ENCODE measurements around a stretch of chr11.

DNA sequence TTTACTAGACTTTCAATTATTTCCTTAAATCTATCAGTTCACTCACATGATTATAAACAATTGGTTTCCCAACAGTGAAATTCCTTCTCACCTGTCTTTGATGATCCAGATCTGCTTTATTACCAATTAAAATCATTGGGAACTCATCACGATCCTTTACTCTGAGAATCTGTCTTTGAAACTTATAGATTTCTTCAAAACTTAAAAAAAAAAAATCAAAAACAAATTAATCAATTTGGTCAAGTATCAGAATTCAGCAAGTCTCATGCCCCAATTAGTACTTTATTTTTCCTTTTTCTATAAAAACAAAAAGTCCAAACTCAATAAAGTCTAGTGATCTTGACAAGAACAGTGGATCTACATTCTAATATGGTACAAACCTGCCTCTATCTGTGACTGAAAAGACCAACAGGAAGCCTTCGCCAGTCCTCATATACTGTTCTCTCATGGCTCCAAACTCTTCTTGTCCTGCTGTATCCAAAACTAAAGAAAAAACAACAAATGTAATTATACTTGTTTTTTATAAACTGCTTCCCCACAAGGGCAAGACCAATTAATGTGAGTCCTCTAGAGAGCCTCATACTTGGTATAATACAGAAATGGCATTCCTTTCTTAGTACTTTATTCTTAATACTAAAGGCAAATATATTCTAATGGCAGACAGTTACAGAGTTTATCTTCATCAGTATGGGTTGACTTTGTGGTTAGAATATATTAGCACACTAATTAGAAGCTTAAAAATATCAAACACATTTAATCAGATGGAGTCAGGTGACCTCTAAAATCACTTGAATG, 64.4 kb downstream of the RRAS2 start:
- PRO-cap, result no peak
- RAMPAGE, long total RNA, result no peak

DNA sequence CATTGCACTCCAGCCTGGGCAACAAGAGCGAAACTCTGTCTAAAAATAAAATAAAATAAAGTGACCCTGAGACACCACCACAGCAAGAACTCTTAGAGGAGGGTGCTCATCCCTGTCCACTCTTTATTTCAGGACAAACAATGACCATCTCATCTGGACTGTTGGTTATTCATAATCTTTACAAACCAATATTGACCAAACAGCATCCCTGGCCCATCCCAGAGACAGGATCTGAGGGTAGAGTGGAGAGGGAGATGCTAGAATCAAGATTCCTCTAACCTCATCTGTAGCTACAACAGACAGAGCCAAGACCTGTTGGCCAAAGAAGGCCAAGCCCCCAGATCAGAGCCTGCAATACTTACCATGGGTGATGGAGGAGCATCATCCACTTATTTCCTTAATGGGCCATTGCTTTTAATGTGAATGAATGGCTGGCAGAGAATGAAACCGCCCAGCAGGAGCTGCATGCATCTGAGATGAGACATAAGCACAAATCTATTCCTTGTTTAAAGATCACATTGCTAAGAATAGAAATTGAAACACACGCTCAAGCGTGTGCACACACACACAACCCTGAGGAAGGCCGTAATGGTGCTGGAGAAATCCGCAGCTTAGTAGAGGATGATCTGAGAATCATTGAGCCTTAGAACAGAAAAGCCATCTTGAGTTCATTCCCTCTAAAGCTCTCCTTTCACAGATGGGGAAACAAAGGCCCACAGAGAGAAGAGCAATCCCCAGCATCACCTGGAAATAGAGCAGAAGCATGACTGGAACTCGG, 5.2 kb upstream of the RRAS2 start:
- PRO-cap, result no peak
- RAMPAGE, long total RNA, result no peak

DNA sequence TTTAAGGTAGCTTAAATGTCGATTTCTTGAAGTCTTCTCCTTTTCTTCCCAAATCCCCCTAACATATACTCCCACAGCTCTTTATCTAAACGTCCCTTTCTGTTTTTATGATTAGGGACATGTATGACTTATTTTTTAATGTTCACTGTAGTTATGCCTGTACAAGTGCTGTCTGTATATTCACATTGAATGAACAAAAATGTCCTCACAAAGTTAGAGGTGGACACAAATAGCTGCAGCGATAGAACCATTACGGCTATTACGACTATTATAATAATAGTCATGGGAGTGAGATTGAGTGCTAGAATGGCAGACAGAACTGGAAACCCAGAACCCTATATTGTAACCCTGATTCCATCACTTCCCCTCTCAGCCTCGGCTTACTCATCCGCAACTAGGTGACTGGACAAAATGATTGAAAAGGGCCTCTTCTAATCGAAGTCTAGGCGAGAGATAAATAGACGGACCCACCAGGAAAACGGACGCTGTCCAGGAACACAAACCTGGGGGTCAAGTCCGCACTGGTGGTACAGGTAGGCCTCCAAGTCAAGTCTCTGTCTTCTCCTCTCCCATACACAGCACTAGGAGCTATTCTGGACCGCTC, 682 bp downstream of the PSMA1 start:
- PRO-cap, result no peak
- RAMPAGE, long total RNA, result no peak

GRCh38 chr11:14645267-14645521, 1.6 kb downstream of the PDE3B start:
- PRO-cap, result no peak
- RAMPAGE, long total RNA, result no peak

GRCh38 chr11:14653656-14654242, 10.1 kb downstream of the PDE3B start:
- PRO-cap, result no peak
- RAMPAGE, long total RNA, result start-site peak on the plus strand at chr11:14653817-14653927, 5 reads

GRCh38 chr11:14716100-14716642, 72.6 kb downstream of the PDE3B start:
- PRO-cap, result no peak
- RAMPAGE, long total RNA, result no peak

DNA sequence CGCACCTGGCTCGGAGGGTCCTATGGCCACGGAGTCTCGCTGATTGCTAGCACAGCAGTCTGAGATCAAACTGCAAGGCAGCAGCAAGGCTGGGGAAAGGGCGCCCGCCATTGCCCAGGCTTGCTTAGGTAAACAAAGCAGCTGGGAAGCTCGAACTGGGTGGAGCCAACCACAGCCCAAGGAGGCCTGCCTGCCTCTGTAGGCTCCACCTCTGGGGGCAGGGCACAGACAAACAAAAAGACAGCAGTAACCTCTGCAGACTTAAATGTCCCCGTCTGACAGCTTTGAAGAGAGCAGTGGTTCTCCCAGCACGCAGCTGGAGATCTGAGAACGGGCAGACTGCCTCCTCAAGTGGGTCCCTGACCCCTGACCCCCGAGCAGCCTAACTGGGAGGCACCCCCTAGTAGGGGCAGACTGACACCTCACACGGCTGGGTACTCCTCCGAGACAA, 47.3 kb downstream of the CYP2R1 start:
- PRO-cap, result no peak
- RAMPAGE, long total RNA, result no peak

GRCh38 chr11:14887943-14888499, 4.0 kb downstream of the CYP2R1 start:
- PRO-cap, result no peak
- RAMPAGE, long total RNA, result start-site peak on the minus strand at chr11:14887995-14888353, 12 reads

- PRO-cap, result no peak
- RAMPAGE, long total RNA, result no peak
These were observed 468 bp downstream of the CALCB start for GRCh38 chr11:15073694-15074428.

DNA sequence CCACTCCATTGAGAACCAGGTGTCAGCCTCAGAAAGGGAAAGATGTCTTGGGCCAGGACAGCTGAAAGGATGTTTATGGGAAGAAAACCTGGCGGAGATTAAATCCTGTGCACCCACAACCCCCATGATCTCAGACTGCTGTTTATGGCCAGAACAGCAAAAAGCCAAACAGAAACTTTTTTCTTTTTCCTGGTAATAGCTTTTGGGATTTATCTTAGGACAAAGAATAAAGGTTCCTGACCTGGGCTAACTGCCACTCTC, 612.4 kb downstream of the INSC start:
- PRO-cap, result no peak
- RAMPAGE, long total RNA, result no peak

DNA sequence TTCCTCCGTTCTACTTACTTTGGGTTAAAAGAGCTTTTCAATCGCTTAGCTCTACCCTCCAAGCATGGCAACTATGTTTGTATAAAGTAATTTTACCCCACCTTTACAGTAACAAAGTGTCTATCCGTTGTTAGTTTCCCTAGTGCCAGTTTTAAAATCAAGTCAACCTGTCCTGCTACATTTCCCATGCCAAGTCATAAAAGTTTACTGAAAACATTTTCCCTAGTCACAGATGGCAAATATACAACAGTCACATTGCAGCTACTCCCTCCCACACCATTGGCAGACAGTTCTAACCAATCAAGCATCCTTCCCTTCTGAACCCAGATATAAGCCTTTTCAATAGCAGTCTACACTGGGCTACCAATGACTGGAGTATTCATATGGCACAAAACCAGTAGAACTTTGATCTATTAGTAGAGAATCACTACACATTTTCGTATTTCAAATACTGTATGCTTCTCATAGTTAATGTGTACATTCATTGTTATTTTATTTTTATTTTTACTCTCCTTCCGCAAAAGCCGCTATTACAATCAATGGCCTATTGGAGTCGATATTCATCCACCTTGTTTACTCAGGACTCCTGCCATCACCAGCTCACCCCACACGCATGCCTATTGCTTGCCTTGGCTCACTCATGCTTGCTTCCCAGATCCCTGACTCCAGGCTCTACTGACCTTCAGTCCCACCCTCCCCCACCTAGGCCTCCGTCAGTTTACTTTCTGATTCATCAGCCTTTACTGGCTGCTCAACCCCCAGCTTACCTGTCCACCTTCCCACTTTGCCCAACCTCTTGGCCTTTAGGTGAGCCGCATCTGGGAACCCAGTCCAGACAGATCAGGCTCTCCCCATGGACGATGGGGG, 408.5 kb downstream of the SOX6 start:
- PRO-cap, result no peak
- RAMPAGE, long total RNA, result no peak

GRCh38 chr11:16610494-16610977, 127.9 kb upstream of the C11orf58 start:
- PRO-cap, result no peak
- RAMPAGE, long total RNA, result no peak

- PRO-cap, result no peak
- RAMPAGE, long total RNA, result no peak
These were observed 78.4 kb downstream of the C11orf58 start for GRCh38 chr11:16816869-16817235.

GRCh38 chr11:16968192-16968874, 45.9 kb downstream of the PLEKHA7 start:
- PRO-cap, result no peak
- RAMPAGE, long total RNA, result start-site peak on the minus strand at chr11:16968317-16968699, 11 reads

- PRO-cap, result no peak
- RAMPAGE, long total RNA, result no peak
These were observed 35.2 kb downstream of the NUCB2 start for GRCh38 chr11:17311684-17312188.

DNA sequence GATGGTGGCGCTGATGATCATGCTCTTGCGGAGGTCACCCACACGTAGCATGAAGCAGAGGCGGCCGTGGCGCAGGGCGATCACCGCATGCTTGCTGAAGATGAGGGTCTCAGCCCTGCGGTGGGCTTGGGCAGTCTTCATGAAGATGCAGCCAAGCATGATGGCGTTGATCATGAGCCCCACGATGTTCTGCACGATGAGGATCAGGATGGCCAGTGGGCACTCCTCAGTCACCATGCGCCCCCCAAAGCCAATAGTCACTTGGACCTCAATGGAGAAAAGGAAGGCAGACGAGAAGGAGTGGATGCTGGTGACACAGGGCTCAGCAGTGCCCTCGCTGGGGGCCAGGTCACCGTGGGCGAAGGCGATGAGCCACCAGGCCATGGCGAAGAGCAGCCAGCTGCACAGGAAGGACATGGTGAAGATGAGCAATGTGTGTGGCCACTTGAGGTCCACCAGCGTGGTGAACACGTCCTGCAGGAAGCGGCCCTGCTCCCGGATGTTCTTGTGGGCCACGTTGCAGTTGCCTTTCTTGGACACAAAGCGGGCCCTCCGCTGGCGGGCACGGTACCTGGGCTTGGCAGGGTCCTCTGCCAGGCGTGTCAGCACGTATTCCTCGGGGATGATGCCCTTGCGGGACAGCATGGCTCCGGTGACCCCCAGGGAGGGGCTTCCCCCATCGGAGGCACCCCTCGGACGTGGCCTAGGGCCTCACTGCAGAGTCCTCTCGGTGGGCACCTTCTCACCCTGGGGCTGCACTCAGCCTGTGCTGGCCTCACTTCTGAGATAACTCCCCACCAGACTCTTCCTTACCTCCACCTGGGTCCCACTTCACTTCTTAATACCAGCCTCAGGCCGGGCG, 781 bp downstream of the KCNJ11 start:
- PRO-cap, result no peak
- RAMPAGE, long total RNA, result no peak

DNA sequence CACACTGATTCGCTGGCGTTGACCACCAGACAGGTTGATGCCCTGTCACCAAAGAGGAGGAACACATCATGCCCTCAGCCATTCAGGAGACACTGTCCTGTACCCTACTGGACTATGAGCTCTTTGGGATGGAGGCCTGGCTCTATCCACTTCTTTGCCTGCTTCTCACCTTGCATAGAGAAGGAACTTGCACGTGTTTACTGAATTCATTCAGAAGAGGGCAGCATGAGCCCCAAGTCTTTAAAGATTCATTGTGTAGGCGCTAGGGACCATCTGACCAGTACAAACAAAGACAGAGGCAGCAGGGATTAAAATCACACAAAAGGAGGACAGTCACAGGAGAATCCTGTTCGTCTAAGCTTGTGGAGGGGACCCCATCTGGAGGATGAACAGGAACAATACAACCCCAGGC, 24.3 kb upstream of the KCNJ11 start:
- PRO-cap, result no peak
- RAMPAGE, long total RNA, result no peak

GRCh38 chr11:17506670-17507113, 30.0 kb upstream of the ABCC8 start:
- PRO-cap, result no peak
- RAMPAGE, long total RNA, result no peak

- PRO-cap, result no peak
- RAMPAGE, long total RNA, result no peak
These were observed 27.4 kb downstream of the KCNC1 start for GRCh38 chr11:17762098-17762344.

GRCh38 chr11:18246813-18247181, 1.7 kb downstream of the SAA2 start:
- PRO-cap, result no peak
- RAMPAGE, long total RNA, result no peak

Measured in vagina (tissue), 1 donor.